Epithelial cell of alveolus of lung (primary cell): ENCODE results near the genes LMBR1, MNX1 and UBE3C.

DNA sequence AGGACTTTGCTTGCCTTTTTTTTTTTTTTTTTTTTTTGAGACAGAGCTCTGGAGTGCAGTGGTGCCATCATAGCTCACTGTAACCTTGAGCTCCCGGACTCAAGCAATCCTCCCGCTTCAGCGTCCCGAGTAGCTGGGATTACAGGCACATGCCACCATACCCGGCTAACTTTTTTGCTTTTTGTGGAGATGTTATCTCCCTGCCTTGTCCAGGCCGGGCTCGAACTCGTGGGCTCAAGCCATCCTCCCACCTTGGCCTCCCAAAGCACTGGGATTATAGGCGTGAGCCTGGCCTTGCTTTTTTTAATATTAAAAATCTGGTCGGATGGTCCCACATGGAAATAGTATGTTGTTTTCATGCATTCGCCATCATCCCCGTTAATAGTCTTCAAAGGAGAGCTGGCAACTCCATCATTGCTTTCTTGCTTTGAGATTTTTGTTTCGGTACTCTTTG, 6.3 kb downstream of the INSIG1 start:
- RAMPAGE, long total RNA: no peak
- RRBS: no CpG with 5 or more reads among the region's 13 CpGs

DNA sequence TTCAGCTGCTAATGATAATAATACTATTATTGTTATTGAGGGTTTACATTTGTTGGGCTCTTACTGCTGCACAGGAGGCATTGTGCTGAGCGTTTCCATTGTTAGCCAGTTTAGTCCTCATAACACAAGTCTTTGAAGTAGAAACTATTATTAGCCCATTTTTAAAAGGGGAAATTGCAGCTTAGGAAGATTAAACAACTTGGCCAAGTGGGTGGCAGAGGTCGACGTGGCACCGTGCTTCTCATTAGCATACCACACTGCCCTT, 8.8 kb downstream of the INSIG1 start:
- RAMPAGE, long total RNA: no peak
- RRBS: no CpG with 5 or more reads among the region's 4 CpGs

GRCh38 chr7:155638965-155639506, 5.4 kb upstream of the RBM33 start:
- RAMPAGE, long total RNA: no peak
- RRBS: no CpG with 5 or more reads among the region's 5 CpGs

DNA sequence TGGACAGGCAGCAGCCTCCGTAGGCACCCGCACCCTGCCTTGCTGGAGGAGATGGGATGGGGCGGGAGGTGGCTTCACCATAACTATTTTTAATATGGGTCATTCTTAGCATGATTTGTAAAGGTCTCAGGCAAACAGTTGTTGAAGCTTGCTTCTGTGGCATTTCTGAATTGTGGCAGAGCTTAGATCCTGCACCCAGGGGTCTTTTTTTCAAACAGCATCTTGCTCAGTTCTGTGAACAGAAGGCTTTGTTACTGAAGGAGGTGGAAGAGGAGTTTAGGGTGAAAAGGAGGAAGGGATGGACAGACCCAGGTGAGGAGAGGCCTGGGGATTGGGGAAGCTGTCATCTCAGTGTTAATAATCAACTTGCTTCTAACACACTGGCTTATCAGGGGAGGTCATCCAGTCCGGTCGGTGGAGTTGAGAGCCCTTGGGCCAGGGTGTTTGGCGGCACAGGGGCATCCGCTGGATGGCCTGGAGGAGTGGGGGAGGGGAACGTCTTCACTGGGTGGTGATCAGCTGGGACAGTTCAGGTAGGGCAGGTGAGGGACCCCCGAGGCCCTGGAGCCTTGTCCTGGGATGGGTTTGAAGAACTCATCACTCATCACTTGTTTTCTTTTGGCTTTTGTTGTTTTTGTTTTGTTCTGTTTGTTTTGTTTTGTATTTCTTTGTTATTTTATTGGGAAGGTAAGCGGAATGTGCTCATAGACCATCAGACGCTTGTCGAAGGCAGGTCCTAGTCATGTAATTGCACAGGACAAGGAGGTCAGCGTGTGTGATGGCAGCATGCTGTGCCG, 33.9 kb downstream of the SHH start:
- RAMPAGE, long total RNA: no peak
- RRBS: no CpG with 5 or more reads among the region's 14 CpGs

GRCh38 chr7:155810837-155811539, 1.3 kb downstream of the SHH start:
- RAMPAGE, long total RNA: no peak
- RRBS: no CpG with 5 or more reads among the region's 19 CpGs

- RAMPAGE, long total RNA: no peak
- RRBS: no CpG with 5 or more reads among the region's 19 CpGs
Measured at GRCh38 chr7:155922245-155922706, 110.0 kb upstream of the SHH start.

GRCh38 chr7:156535490-156535696, 105.2 kb upstream of the RNF32 start:
- RAMPAGE, long total RNA: no peak
- RRBS: no CpG with 5 or more reads among the region's 4 CpGs

- RAMPAGE, long total RNA: no peak
- RRBS: no CpG with 5 or more reads among the region's 8 CpGs
Measured at GRCh38 chr7:156545135-156545619, 95.4 kb upstream of the RNF32 start.

GRCh38 chr7:156658996-156659900, 18.7 kb downstream of the RNF32 start:
- RAMPAGE, long total RNA: no peak
- RRBS: no CpG with 5 or more reads among the region's 11 CpGs

DNA sequence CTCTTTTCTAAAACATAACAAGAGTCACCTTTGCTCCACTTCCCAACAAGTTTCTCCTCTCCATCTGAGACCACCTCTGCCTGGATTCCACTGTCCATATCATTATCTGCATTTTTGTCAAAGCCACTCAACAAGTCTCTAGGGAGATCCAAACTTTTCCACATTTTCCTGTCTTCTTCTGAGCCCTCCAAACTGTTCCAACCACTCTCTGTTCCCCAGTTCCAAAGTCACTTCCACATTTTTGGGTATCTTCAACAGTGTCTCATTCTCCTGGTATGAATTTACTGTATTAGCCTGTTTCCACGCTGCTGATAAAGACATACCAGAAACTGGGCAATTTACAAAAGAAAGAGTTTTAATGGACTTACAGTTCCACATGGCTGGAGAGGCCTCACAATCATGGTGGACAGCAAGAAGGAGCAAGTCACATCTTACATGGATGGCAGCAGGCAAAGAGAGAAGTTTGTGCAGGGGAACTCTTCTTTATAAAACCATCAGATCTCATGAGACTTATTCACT, 31.1 kb downstream of the LMBR1 start:
- RAMPAGE, long total RNA: no peak
- RRBS: no CpG with 5 or more reads among the region's 1 CpG

DNA sequence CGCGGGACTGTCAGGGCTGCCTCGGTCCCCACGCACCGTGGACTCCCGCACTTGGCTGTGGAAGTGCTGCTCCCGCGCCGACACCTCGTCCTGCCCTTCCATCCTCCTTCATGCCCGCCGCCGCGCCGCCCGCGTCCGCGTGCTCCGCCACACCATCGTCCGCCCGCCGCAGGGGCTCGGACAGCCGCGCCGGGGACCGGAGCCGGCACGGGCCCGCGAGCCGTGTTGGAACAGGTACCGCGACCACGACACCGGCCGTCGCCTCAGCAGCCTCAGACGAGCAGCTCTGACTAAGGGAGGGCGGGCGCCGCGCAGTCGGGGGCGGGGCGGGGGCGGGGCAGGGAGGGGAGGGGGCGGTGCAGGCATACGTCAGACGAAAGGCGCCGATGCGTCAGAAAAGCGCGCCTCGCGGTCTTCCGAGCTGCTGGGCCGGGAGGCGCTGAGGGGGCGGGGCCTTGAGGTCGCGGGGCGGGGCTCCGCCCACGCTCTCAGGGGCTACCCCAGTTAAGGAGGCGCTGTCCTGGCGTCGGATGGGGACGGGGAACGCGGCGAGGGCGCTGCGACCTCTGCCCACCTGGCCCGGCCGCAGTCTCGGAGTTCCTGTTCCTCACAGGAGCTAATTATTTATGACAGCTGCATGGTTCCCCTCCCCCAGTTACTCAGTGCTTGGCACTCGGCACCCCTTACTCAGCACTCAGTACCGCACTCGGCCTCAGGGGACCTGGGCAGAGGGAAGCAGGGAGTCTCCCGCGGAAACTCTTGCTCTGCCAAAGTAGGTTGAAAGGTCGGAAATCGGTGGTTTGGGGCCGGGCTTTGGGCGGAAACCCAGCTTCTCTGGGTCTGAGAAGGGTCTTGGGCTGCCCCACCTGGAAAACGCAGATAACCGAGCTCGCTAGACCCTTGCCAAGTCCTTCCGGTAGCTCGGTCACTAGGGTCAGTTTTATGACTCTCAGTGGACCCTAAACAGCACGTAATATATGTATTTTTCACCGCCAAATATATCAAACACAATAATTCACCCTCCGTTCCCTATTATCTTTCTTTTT, at the start of gene LMBR1:
Gene LMBR1 (minus strand): TSS at position 292 of the 1,046 bp plus-strand sequence.
- RAMPAGE, long total RNA: no peak
- RRBS: under 1% methylated on average over 11 of the region's 97 CpGs

- RAMPAGE, long total RNA: no peak
- RRBS: 3% methylated on average over 47 of the region's 85 CpGs
Measured at GRCh38 chr7:157010343-157010960, at the start of gene MNX1. MNX1 (minus strand) TSS chr7:157010663.

GRCh38 chr7:157022588-157023018, 12.1 kb upstream of the MNX1 start:
- RAMPAGE, long total RNA: no peak
- RRBS: no CpG with 5 or more reads among the region's 9 CpGs

DNA sequence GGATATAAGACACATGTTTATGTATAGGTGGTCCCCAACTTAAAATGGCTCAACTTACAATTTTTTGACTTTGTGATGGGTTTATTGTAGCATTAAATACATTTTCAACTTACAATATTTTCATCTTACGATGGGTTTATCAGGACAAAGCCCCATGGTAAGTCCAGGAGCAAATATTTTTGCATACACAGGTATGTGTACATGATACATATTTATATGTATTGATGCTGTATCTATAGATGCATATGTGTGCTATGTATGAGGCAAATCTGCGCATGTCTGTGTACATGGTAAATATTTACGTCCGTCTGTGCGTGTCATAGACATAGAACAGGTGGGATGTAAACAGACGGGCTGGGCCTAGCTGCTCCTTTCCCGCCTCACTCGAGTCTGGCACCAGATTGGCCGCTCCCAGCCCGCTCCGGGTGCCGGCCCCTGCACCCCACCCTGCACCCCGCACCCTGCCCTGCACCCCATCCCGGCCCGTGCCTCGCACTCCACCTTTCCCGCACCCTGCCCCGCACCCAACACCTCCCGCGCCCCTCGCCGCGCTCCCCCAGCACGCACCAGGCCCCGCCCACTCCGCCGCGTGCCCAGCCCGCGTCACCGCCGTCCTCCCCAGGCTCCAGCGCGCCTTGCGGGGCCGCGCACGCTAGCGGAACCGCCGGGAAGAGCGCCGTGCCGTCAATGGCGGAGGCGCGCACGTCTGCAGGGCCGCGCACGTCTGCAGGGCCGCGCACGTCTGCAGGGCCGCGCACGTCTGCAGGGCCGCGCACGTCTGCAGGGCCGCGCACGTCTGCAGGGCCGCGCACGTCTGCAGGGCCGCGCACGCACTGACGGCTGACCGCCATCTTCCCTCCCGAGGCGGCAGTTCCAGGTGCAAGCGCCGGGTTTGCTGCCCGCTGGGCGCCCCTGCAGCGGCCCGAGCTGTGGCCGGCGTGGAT, at the start of gene UBE3C:
Gene UBE3C (plus strand): TSS at position 827 of the 944 bp plus-strand sequence.
- RAMPAGE, long total RNA: no peak
- RRBS: 3% methylated on average over 10 of the region's 81 CpGs

- RAMPAGE, long total RNA: no peak
- RRBS: no CpG with 5 or more reads among the region's 9 CpGs
Measured at GRCh38 chr7:157192090-157192629, 53.4 kb downstream of the UBE3C start.

DNA sequence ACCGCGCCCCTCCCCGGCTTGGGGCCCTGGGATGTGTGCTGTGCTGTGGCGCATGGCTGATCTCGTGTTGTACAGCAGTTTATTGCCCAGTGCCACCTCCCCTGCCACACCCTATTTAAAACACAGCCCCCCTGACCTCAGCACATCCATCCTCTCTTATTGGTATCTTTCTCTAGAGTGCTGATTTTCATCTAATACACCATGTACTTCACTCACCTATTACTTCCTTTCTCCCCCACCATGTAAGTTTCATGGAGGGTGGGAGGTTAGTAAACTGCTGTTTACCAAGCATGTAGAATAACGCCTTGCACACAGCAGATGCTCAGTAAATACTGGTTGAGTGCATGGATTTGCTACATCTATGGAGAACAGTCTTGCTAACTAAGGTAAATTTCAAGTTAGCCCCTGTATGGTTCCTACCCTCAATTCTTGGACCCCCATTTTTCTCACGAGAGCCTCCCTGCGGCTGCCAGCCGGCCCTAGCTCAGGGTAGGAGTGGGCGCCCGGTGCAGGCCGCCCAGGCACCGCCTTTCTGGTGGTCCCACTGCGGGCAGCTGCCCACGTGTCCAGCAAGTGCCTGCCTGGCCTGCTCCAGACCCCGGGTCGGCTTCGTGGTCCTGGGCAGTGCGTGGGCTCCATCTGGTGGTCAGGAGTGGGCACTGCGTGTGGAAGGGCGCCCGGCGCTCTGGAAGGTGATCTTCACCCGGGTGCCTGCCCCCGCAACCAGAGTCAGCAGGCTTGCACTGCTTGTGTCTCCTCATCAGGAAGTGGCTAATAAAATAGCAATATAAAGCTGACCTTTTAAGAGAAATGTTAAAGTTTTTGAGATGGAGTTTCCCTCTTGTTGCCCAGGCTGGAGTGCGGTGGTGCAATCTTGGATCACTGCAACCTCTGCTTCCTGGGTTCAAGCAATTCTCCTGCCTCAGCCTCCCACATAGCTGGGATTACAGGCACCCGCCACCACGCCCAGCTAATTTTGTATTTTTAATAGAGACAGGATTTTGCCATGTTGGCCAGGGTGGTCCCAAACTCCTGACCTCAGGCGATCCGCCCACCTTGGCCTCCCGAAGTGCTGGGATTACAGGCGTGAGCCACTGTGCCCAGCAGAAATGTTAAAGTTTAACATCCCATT, 63.3 kb upstream of the DNAJB6 start:
- RAMPAGE, long total RNA: no peak
- RRBS: 4% methylated on average over 10 of the region's 32 CpGs

DNA sequence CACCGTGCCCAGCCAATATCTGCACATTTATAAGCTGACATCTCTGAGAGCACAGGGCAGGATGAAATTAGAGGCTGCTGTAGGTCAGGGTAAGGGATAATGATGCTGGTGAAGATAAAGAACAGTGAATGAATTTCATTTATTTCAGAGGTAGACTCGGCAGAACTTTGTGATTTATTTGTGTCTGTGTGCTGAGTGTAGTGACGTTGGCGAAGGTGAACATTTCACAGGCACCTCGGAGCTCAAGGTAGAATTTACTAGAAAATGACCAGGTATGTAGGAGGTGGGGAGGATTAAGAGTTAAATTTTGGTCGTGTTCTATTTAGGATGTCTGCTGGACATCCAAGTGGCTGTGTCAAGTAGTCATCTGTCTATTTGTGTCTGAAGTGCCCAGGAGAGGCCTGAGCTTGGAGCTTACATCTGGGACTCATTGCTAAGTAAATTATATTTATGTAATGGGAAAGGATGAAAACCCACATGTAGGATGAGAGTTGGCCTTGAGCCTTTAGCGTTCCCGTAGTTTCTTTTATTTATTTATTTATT, 17.9 kb downstream of the DNAJB6 start:
- RAMPAGE, long total RNA: no peak
- RRBS: no CpG with 5 or more reads among the region's 8 CpGs

DNA sequence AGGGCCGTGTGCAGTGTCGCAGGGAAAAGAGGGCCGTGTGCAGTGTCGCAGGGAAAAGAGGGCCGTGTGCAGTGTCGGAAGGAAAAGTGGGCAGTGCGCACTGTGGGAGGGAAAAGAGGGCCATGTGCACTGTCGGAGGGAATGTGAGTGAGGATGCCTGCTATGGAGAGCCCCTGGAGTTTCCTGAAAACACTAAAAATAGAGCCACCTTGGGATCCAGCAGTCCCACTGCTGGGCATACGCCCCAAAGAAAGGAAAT, 188.9 kb downstream of the DNAJB6 start:
- RAMPAGE, long total RNA: no peak
- RRBS: no CpG with 5 or more reads among the region's 9 CpGs

DNA sequence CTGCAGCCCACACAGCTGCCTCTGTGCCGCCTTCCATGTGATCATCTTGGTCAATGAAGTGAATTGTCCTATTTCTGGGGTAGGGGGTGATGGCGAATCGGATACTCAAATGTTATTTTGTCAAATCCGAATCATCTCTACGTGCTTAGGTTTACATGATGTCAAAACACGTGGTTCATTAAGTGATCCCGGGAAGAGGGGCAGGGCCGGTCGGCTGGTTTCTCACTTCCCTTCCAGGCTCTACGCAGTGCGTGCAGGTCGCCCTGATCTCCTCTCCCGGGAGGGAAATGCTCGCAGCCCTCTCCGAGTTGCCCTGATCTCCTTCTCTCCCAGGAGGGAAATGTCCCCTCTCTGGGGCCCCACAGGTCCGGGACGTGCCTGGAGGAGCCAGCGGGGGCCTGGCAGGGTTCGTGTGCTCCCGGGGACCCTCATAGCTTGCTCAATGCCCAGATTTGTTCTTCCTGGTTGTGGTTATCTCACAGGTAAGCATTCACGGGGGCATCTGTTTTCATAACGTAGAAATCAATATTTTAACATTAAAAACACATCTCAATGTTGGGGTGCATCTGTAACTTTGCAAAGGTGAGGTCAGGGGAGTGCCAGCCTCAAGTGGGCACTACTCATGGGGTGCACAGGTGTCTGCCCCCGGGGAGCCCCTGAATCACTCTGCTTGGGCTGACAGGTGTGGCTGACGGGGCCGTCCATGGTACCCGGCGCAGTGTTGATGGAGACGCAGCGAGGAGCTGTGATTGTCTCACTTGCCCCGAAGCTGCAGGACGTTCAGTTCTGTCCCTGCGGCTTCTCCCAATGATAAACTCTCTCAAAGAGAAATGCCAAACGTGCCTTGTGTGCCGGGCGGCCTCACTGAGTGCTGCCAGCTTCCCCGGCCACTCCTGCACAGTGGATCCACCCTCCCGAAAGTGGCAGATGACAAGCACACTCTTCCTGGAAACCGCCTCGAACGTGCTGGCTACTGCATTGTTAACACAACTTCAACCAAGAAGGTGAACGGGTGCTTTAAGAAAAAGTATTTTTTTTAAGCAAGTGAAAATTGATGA, 203.0 kb downstream of the DNAJB6 start:
- RAMPAGE, long total RNA: no peak
- RRBS: 80% methylated on average over 17 of the region's 41 CpGs

GRCh38 chr7:157576243-157576878, 239.6 kb downstream of the DNAJB6 start:
- RAMPAGE, long total RNA: no peak
- RRBS: no CpG with 5 or more reads among the region's 40 CpGs